Vein endothelial cell (primary cell): ENCODE measurements around the gene CSF2RB.

- CAGE, long polyA plus RNA, result no peak
Observed at GRCh38 chr22:36077150-36077738, 48.6 kb upstream of the RBFOX2 start.

DNA sequence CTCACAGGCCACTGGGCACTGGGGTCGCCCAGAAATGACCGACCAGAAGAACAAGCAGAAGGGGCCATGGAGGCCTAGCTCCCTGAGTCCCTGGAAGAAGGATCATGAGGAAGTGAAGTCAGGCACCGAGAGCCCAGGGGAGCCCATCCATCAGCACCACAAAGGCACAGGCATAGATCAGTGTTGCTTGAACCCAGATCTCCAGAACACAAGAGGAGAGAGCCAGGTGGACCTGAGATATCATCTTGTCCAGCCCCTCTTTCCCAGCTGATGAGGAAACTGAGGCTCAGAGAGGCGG is 21.2 kb downstream of the APOL3 start:
- CAGE, long polyA plus RNA, result no peak

- CAGE, long polyA plus RNA, result no peak
Observed at GRCh38 chr22:36288239-36289371, 35.7 kb downstream of the APOL1 start.

GRCh38 chr22:36324535-36325804 is 62.8 kb downstream of the MYH9 start:
- CAGE, long polyA plus RNA, result no peak

DNA sequence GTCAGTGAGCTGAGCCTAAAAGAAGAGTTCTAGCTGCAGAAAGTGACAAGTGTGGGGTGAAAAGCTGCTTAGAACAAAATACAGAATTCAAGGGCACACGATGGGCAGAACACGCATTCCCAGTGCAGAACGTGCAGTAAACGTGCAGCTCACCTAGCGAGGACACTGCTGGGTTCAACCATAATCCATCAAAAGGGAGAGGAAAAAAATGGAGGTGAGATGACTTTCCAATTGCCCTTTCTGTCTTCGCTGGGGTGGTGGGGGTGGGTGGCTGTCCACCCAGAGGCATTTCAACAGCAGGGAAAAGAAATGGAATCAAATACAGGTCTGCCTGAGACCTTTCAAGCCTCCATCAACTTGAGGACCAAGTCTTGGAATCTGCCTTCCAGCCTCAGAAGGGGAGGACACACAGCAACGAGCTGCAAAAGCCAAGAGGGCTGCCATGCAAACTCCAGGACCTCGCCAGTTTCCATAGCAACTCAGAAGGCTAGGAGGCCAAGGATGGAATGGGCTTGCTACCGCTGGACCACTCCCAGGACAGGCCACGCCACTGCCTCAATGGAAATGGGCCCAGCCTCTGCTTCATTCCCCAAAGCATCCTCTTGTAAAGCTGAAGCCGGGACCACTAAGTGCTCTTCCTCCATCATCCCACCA is 61.8 kb downstream of the MYH9 start:
- CAGE, long polyA plus RNA, result no peak

DNA sequence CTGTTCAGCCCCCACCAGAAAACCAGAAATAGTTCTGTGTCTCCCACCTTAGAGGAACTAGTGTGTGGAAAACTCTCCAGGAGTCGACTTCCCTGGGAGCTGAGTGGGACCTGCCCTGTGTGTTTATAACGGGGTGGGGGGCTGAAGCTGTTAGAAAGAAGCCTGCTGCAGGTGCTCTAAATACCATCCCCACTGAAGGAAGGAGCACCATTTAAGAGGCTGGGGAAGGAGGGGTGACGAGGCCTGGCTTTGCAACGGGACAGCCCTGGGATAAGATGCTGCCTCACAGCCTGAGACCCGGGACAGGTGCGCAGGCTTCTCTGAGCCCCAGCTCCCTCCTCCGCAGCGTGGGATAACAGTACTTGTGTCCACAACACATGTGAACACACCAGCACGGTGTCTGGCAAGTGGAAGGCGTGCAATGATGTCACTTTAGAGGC is 60.0 kb downstream of the MYH9 start:
- CAGE, long polyA plus RNA, result no peak

- CAGE, long polyA plus RNA, result no peak
Observed at GRCh38 chr22:36359239-36359530, 28.6 kb downstream of the MYH9 start.

GRCh38 chr22:36368945-36370175 is 18.4 kb downstream of the MYH9 start:
- CAGE, long polyA plus RNA, result no peak

DNA sequence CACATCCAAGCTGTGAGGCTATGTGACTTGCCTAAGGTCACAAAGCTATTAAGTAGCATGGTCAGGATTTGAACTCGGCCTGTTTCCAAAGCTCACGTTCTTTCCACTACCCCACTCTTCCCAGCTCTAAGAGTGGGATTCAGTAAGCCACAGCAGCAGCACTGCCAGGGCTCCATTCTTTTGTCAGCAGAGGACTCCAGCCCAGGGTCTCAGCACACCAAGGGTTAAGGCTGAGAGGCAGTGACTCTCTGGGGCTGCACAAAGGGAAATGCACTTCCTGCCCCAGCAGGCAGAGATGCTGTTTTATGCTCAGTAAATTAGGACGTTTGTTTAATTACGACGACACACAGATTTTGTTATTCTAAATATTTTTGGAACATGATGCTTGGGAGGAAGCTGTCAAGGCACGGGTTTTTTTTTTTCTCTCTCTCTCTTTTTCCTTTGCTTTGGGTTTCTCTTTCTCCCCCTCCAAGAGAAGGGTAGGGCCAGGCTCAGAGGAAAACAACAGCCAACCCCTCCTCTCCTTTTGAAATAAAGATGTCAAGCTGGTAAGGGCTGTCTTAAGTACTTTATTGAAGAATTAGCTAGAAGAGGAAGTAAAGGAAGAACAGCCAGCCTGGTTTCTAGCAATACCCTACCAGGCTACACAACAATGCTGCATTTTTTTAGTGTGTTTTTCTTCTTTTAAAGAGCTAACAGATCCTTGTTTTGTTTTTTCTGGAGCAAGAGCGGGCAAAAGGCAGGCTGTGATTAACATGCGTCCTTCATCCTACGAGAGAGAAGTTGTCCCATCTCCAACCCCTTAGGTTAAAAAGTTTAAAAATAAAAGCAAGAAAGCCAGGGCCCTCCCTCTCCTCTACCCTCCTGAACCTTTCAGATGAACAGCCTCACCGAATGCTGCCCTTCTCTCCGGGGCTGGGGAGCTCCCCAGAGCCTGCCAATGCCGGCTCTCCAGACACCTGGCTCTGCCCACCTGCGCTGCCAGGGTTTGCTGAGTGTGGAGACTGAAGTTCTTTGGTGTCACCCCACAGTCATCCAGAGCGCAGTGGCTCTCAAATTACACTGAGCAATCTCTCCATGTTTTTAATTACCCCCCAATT is 2.7 kb downstream of the MYH9 start:
- CAGE, long polyA plus RNA, result no peak

DNA sequence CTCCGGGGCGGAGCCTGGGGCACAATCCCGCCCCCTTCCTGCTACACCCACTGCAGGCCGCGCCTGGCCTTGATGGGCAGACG is 126 bp upstream of the MYH9 start:
- CAGE, long polyA plus RNA, result no peak

- CAGE, long polyA plus RNA, result no peak
Observed at GRCh38 chr22:36399461-36399761, 11.6 kb upstream of the MYH9 start.

GRCh38 chr22:36405128-36406231 is 17.7 kb upstream of the MYH9 start:
- CAGE, long polyA plus RNA, result no peak

DNA sequence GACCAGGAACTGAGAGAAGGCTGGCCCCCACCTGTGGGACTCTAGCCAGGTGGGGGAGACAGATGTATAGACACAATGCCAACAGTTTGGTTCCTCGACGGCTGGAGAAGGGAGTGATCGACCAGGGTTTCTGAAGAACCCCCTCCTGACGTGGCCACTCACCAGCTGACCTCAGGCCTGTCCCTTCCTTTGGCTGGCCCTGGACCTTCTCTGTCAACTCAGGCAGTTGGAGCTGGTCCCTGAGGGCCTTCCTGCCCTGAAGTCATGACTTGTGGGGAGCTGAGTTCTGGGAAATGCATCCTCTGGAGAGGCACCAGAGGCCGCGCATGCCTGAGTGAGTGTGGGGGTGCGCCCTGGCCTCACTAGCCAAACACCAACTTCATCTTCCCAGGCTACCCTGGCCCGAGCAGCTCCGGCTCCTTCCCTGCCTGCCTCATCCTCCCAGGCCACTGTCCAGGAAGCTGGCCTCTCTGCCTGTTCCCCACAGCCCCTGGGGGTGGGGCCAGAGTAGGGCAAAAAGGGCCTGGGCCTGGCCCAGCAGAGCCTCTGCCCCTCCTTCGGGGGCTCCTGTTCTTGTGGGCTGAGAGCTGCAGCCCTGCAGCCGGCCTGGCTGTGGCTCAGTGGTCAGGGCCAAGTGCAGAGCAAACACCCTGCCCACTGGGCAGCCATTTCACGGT is 23.6 kb downstream of the TXN2 start:
- CAGE, long polyA plus RNA, result no peak

DNA sequence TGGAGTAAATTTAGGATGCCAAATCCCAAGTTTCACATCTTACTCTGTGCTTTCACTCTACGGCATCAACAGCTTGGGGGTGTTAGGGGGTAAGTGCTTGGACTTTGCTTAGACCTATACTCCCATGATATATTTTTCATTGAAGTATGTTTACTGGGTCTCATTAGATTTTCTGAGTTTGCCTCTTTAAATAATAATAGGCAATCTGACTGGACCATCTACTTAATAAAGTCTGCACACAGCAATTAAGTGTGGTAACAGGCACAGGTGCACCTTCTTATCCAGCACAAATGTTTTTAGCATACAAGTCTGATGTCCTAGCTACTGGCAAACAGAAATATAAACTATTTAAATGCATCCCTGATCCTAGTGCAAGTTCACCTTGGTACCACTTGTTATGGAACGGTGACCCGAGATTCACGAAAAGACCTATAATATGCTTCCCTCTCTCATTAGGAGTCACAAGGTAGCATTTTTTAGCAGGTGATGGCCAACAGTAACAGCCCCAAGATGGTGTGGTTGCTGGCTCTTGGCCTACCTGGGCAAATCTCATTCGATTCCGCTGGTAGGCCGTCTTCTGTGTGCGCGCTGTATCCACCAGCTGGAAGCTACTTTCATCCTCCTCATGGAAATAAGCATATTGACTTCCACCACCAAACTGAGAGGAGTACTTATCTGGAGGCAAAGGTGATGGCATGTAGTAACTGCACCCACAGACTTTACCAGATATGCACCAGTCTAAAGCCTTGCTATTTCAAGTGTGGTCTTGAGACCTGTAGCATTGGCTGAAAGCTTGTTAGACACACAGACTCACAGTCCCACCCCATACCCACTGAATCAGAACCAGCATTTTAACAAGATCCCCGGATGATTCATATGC is 4.7 kb downstream of the EIF3D start:
- CAGE, long polyA plus RNA, result no peak

DNA sequence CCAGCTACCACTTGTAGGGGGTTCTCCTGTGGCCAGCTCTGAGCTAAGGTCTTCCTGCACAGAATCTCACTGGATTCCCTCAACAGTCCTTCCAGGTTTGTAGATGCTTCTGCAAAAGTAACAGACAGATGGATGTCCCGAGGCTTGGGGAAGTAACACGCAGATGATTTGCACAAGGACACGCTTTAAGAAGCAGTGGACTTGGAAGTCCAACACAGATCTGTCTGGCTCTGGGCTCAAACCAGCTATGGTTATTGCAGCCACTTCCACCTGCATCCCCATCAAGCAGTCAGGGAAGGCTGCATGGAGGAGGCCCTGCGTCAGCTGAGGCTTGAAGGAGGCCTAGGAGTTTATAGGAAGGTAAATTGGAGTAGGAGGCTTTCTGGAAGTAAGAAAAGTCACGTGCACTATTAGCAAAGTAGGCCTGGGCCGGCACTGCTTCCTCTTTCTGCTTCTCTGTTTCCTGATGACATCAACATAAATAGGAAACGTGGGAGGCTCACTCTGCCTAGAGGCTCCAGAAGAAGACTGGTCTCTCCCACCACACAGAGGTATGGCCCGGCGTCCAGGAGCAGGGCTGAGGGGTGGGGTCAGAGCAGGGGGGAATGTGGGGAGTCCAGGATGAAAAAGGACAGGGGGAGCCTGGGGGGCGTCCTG is at the start of gene CSF2RB:
Gene CSF2RB (plus strand): TSS at position 502 of the 657 bp plus-strand sequence.
- CAGE, long polyA plus RNA, result no peak

GRCh38 chr22:37008352-37008859 is 755 bp upstream of the TEX33 start:
- CAGE, long polyA plus RNA, result no peak

- CAGE, long polyA plus RNA, result no peak
Observed at GRCh38 chr22:37107736-37108308, 1.7 kb downstream of the TMPRSS6 start.

DNA sequence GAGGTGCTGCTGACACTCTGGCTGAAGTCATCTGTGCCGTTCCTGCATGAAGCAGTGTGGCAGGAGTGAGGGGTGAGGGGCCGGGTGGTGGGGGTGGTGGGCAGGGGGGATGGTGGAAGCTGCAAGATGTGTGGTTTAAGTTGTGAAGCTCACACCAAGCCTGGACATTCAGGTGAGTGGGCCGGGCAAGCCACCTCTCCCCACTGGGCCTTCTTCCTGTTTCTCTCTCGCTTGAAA is 14.6 kb upstream of the IL2RB start:
- CAGE, long polyA plus RNA, result no peak

- CAGE, long polyA plus RNA, result no peak
Observed at GRCh38 chr22:37245374-37245829, 1.3 kb upstream of the RAC2 start.

DNA sequence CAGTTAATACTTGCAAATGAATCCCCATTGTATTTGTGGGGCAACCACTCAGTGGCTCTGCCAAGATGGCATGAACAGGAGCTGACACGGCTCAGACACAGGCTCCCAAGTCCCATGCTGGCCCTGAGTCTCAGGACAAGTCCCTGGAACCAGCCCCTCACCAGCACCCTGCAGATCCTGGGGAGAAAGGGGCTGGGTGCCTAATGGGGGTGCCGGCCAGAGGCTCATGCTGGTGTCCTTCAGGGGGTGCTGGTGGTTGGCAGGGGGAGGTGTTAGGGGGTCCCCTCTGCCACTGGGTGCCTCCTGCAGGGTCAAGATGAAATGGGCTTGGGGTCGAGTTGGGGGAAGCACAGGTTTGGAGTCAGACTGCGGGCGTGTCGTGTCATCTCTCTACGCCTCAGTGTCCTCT is 11.2 kb downstream of the CYTH4 start:
- CAGE, long polyA plus RNA, result no peak